Thoracic aorta (tissue), 1 donor: ENCODE measurements around the gene GAS2.

- RAMPAGE, long total RNA, result no peak
Measured at GRCh38 chr11:19422326-19422862, 181.6 kb upstream of the E2F8 start.

DNA sequence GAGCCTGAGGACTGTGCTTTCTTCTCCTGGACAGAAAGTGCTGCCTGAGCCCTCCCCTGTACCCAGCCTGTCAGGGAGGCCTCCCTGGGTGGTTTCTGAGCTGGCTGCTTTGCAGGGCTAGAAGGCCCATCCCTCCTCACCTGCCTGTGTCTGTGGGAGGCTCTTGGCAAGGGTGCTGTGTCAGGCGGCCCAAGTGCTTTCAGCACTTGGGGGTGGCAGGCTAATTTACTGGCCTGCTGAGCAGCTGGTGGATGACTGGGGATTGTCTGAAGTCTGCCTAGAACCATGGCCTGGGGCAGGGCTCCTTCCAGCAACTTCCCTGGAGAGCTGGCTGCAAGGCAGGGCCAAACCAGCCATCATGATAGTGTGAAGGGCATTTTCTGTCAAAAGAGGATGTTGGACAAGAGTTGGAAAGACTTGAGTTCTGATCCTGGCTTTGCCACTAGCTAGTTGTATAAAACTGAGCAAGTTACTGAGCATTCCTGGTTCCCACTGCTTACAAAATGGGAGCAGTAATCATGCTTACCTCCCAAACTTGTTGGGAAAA lies 138.9 kb upstream of the NAV2 start:
- RAMPAGE, long total RNA, result no peak

DNA sequence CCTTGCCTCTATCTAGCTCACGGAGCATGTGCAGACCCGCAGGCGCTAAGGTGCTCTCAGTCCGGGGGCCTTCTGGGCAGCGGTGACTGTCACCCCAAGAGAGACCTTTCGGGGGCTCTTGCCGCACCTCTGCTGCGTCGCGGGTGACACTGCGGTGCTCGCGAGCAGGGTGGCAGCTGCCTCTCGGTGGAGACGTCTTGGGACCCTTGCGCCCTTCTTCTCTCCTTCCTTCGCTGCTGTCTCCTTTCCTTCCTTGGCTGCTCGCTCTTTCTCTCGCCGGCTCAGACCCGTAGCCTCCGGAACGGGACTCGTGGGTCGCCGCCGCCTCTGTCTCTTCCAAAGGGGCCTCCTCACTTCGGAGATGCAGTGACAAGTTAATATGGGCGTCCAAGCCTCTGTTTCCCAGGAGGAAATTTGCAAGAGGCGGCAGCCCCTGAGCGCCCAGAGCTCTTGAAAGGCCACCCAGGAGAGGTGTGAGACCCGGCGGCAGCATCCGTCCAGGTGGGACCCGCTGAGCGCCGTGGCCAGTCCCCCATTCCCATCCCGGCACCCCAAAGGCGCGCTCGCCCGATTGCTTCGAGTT lies 416 bp downstream of the NAV2 start:
- RAMPAGE, long total RNA, result no peak

GRCh38 chr11:19728398-19728893 lies 15.8 kb downstream of the NAV2 start:
- RAMPAGE, long total RNA, result no peak

DNA sequence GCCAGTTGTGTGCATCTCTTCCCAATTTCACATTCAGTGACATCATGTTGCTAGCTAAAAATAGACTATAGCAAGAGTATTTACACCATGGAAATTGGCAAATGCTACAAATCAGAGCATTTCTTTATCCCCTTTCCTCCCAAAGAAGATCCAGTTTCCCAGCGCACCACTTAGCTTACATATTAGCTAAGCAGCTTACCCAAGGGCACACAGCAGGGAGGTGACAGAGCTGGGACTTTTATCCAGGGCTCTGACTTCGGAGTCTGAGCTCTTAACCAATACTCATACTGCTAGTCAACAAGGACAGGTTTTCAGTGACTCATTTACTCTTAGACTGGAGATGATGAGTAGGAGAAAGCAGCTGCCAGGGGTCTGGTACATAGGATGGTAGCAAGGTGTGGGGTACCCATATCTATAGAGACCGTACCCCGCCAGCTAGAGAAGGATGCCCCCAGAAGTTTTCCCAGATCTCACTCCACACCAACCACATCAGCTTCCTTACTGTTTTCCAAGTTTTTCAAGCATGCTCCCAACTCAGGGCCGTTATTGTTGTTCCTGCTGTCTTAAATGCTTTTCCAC lies 38.5 kb downstream of the NAV2 start:
- RAMPAGE, long total RNA, result no peak

GRCh38 chr11:20001864-20002515 lies 158.3 kb downstream of the DBX1 start:
- RAMPAGE, long total RNA, result no peak

DNA sequence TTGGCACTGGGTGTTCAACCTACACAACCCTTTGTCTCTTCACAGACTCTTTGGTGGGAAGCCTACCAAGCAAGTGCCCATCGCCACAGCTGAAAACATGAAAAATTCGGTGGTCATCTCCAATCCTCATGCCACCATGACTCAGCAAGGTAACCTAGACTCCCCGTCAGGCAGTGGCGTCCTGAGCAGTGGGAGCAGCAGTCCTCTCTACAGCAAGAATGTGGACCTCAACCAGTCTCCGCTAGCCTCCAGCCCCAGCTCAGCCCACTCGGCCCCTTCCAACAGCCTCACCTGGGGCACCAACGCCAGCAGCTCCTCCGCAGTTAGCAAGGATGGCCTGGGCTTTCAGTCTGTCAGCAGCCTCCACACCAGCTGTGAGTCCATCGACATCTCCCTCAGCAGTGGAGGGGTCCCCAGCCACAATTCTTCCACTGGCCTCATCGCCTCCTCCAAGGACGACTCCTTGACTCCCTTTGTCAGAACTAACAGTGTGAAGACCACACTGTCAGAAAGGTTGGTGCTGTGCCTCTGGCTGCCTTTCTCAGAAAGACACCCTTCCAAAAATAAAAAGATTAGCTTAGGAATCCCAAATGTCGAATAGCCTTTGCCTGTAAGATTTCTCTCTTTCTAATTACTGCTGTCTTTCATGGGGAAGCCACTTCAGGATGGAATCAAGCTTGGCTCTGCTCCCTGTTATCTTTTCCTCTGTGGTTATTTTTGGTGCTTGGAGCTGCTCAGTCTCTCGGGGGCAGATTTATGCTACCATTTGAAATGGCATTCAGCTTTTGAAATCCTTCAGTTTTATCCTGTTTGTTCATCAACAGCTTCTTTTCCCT lies 111.4 kb downstream of the DBX1 start:
- RAMPAGE, long total RNA, result no peak

- RAMPAGE, long total RNA, result no peak
Measured at GRCh38 chr11:22666423-22667498, at the start of gene GAS2. GAS2 (plus strand) TSS chr11:22666611.

DNA sequence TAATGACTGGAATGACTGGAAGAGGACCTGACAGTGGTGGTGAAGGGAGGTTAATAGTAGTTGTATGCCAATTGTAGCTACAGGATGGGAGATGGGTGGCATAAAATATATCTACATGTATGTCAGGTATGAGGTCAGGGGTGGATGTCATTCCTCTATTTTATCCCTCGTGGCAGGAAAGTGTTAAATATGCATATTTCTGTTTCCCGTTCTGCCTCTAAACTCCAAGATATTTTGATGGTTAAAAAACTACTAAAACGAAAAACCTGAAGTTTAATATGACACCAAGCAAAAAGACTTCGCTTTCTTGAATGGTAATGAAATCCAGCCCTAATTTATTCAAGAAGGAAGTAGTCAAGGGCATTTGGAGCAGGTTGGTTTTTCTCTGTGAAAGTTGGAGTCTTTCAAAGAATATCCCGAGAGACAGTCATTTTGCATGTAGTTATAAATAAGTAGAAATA lies 51.3 kb downstream of the SLC5A12 start:
- RAMPAGE, long total RNA, result no peak

- RAMPAGE, long total RNA, result no peak
Measured at GRCh38 chr11:27219412-27220337, 143.3 kb downstream of the CCDC34 start.

DNA sequence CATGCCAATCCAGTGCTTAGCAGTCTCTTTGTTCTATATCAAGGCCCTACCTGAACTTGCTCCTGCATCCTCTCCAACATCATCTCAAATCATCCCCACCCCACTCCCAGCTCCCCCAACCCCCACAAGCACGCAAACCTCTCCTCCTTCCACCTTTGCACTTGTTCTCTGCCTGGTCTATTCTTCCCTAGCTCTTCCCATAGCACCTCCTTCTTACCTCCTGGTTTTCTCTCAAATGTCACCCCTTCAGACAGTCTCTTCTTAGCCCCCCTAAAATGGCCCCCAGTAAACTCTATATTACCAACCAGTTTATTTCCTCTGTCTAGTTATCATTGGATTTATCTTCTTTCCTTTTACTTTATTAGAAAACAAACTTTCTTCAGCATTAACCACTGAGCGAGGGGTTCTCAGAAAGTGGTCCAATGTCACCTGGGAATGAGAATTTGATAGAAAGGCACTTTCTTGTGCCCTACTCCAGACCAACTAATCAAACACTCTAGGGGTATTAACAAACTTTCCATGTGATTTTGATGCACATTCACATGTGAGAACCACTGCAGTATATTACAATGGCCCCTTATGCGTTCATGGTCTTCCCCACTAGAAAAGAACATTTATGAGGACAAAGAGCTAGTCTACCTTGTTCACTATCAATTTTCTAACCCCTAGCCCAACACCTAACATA lies 41.7 kb downstream of the LGR4 start:
- RAMPAGE, long total RNA, result no peak

DNA sequence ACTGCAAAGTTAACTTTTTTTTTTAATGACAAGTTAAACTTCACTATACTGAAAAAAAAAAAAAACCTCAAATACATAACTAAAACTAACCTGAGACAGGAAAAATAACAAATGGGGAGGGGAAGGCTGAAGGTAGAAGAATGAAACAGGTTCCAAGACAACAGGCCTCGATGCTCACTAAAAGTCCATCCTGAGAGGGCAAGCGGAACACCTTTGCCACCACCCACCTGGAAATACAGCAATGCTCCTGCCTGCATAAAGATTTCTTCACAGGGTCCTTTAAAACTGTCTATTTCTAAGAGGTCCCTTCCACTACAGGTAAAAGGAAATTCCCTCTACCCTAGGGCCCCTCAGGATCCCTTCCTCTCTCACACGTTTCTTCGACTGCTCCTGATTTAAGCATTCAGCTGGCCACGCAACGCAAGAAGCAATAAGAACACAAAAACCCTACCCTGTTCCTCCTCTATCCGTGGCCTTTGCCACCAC lies 1.9 kb downstream of the LGR4 start:
- RAMPAGE, long total RNA, result no peak

DNA sequence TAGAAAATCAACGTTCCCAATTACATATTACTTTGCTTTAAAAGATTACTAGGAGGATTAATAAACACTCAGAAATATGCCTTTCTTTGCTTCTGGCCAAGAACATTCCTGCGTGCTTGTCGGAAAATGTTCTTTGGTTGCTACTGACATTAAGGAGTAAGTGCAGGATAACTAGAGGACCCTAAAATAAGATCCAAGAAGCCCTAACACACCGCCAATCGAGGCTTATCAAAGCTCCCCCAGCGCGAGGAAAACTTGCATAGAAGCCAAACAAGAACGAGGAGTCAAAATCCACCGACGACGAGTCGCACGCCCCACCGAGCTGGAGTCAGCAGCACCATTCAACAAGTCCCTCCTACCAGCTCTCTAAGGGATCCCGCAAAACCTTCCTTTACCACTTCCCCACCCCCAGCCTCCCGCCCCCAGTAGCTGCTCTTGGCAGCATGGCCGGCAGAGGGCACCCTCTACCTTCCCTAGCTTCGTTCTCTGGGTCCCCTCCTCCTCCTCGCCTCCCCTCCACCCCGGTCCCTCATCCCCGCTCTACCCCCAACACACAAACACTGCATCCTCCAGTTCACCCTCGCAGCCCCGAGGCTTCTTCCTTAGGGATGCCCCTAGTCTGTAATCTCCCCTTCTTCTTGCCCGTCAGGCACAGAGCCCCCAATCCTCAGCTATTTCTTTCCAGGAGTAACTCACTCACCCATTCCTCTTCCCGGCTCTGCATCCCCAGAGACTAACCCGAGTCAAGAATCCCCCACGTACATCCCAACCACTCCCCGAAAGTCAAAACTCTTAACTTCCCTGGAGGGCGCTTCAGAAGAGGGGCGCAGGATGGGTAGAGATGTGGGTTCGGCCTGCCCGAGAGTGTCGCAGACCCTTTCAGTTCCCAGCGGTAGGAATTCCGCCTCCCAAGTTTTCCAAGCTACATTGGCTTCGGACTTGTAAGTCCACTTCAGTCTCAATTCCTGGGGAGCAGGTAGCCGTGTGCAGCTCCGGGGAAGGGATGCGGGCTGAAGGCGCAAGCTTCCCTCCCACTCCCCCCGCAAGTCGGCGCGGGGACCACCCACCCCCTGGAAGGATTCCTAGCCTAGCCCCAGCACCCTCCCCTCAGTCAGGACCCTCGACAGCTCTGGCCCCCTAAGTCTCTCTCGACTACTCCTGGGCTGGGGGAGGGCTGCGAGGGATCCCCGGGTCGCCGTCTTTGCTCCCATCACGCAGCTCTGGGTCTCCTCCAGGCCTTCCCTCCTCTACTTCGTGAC lies 1.1 kb downstream of the BDNF start:
- RAMPAGE, long total RNA, result no peak

DNA sequence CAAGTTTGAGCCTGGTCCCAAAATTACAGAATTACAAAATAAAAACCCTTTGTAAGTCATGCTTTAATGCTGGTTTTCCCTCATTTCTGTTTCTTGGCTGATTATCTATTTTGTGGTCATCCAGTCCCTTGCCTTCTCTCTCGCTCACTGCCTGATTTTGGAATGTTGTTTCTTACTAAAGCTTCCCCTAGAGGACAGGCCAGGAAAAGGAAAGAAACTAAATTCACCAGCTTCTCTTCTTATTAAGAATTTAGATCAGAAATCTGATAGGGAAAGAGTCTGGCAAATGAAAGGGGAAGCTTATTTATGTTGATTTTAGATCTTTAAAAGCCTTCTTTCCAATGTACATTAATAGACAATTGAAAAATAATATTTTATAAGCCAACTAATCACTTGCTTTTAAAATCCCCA lies 16.6 kb upstream of the BDNF start:
- RAMPAGE, long total RNA, result no peak

GRCh38 chr11:28110001-28111373 lies 2.3 kb downstream of the METTL15 start:
- RAMPAGE, long total RNA, result start-site peak on the plus strand at chr11:28110282-28110400, 68 reads

DNA sequence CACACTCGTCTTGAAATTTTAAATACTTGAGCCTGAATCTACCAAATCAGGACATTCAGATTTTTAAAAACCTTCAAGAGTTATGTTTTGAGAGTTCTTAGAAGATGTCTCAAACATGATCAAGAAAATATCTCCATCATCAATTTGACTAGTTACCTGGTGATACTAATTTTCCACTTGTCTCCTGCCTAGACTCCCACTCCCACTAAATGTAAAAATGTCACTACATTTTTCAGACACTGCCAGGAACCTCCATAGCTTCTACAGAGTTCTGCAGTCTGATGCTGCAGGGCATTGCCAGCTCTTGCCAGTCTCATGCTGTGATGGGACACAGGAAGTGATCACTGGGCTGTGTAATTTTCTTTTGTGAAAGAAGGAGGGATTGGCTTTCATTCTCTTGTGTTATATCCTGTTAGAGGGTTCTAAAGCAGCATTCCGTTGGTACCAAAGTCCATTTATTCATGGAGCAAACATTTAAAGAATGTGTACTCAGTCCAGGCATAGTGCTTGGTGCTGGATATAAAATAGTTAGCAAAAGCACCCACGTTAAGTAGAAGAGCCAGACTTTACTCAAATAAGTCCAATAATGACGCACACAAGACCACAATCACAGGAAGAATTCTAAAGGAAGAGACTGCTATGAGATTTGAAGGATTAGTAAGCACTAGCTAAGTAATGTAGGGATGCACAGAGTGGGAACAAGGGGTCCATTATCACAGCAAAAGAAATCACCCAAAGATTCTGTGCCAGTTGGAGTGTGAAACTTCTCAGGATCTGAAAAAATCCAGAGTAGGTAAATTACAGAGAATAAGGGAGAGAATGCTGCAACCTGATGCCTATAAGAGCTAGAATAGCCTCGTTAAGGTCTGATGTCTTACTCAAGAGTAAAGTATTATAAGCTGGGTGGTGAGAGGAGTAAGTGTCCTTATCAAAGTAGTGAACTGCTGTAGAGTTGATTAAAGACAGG lies 728.1 kb downstream of the METTL15 start:
- RAMPAGE, long total RNA, result no peak

- RAMPAGE, long total RNA, result no peak
Measured at GRCh38 chr11:30584961-30585709, 1.0 kb downstream of the MPPED2 start.

DNA sequence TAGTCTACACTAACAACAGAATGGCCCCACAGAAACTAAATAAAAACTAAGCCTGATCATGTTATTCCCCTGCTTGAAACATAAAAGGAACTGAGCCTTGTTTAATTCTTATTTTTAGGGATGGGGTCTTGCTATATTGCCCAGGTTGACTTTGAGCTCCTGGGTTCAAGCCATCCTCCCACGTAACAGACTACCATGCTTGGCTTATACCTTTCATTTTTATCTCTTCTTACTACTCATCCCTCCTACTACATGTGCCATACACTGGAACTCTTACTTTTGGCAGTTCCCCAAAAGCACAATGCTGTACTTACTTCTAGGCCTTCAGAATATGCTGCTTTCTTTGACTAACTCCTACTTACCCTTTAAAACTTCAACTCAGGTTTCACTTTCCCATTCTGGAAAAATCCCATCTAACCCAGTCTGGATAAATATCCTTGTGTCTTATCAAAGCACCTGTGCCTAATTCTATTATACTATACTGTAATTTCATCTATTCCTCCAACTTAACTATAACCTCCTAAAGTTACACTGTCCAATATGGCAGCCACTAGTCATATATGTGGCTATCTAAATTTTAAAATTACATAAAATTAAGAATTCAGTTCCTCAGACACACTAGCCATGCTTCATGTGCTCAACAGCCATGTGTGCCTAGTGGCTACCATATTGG lies 62.9 kb downstream of the IMMP1L start:
- RAMPAGE, long total RNA, result start-site peak on the minus strand centred at position 560 of the sequence, 192 bp wide, 5 reads

GRCh38 chr11:31725854-31726532 lies 85.1 kb downstream of the PAX6 start:
- RAMPAGE, long total RNA, result start-site peak on the plus strand at chr11:31725918-31726179, 5 reads

DNA sequence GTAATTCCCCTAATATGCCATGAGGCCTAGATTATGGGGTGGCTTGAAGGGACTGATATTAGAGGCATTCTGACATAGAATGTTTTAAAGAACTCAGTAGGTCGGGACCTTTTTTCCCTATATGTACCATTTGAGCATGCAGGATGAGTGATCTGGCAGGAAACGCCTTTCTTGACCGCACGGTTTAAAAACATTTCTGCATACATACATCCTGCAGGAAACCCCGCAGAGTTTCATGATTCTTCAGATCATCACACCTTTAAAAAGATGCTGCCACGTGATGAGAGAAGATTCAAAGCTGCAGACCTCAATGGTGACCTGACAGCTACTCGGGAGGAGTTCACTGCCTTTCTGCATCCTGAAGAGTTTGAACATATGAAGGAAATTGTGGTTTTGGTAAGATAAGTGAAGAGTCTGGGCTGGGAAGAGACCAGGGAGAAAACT lies 7.3 kb downstream of the RCN1 start:
- RAMPAGE, long total RNA, result no peak